Neuron (in vitro differentiated cells): Measurements from ENCODE around the gene C12orf60.

GRCh38 chr12:12201187-12202093, 65.4 kb downstream of the LRP6 start:
- PRO-cap, result no peak

GRCh38 chr12:12357866-12358546, 1.1 kb downstream of the BORCS5 start:
- PRO-cap, result bidirectional peak, plus-strand start at chr12:12358041, minus-strand start at chr12:12358066; bidirectional peak, plus-strand start at chr12:12358192, minus-strand start at chr12:12358232

DNA sequence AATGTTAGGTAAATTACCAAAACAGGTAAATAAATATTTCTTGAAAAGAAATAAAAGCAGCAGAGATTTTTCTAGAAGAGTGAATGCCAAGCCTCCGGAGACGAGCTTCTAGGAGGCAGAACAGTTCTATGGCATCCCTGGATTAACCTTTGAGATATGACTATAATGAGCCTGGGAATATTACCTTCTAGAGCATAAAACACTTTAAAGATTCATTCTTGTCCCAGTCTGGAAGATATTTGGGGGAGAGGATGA, 1.9 kb downstream of the BORCS5 start:
- PRO-cap, result no peak

GRCh38 chr12:12399816-12400193, 42.9 kb downstream of the BORCS5 start:
- PRO-cap, result no peak

DNA sequence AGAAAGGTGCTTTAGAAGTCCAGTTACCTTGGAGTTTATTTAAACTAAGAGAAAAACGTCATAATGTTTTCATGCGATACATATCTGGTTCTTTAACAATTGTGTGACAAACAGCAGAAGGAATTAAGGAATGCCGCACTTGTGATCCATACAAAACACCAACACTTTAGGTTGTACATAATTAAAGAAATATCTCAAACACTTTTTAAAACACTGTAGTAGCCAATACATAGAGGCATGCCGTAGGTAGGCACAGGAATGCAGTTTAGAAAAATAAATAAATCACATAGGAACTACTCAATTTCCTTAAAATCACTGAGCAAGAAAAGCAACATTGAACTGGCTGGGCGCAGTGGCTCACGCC, 94.4 kb downstream of the BORCS5 start:
- PRO-cap, result no peak

DNA sequence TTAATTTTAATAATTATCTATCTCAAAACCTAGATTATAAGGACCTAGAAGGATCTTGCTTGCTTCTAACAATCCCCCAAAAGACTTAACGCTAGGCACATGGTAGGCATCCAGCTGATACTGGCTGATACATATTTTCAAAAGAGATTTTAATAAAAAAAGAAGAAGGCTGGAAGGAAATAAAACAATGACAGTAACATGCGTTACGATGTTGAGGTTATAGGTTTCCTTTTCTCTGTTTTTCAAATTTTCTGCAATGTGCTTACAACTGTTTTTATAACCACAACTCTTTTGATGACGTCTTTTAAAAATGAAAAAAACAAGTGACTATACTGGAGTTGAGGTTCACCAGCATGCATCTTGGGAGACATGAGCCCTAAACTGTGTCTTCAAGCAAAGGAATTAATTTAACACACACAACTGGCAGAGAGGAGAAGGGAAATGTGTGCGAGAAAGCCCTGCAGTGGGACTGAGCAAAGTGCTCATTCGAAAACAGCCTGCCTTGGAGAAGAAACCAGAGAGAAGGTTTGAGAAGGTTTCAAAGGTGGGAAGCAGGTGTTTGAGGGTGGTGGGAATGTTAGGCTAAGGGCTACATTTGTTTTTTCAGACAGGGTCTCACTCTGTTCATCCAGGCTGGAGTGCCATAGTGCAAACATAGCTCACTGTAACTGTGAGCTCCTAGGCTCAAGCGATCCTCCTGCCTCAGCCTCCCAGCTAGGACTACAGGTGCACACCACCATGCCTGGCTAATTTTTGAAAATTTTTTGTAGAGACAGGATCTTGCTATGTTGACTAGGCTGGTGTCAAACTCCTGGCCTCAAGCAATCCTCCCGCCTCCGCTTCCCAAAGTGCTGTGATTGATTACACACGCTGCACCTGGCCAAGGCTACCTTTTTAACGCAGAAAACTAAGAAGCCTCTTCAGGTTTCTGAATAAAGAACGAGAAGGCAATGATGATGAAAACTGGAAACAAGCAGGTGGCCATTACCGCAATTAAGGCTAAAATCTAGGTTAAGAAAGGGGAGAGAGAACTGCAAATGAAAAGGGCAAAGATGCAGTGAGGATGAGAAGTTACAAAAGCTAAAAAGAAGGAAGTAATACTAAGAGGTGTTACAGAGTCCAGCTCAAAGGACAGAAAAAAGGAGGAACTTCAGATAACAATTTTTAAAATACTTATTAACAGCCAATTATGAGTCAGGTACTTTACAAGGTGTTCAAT, 80.1 kb downstream of the DUSP16 start:
- PRO-cap, result no peak

GRCh38 chr12:12483391-12483987, 79.2 kb downstream of the DUSP16 start:
- PRO-cap, result no peak

DNA sequence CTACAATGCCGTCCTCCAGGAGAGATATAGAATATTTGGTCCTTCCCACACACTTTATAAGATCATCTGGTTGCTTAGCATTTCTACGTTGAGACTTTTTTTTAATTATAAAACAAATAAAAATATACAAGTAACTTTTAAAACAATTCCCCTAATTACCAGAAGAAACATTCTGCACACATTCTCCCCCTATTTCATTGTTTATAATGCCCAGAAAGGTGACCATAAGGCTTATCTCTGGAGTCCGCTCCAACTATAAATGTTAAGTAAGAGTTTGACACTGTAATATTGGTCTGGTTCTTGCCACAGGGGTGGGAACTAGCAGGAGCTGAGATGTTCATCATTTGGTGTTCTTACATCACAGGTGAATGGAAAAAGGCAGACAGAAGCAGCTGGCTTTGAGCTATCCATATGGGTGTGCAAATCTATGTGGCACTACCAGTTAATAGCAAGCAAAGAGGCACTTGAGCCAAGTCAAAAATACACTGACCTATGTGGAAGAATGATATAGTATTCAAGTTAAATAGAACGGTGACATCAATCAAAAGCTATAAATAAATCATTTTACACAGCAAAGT, 43.4 kb downstream of the DUSP16 start:
- PRO-cap, result no peak

DNA sequence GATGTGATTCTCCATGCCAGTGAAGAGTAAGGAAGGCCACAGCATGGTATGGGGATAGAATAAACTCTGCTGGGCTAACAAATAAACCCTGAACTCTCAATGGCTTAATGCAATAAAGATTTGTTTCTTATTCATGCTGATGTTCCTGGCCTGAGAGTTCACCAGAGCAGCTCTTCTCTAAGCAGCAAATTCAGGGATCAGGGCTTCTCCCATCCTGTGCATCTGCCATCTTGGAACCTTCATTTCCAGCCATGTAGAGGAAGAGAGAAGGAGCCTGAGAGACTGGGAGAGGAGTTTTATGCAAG, 20.7 kb upstream of the APOLD1 start:
- PRO-cap, result no peak

GRCh38 chr12:12791567-12792349, 6.3 kb downstream of the APOLD1 start:
- PRO-cap, result no peak

DNA sequence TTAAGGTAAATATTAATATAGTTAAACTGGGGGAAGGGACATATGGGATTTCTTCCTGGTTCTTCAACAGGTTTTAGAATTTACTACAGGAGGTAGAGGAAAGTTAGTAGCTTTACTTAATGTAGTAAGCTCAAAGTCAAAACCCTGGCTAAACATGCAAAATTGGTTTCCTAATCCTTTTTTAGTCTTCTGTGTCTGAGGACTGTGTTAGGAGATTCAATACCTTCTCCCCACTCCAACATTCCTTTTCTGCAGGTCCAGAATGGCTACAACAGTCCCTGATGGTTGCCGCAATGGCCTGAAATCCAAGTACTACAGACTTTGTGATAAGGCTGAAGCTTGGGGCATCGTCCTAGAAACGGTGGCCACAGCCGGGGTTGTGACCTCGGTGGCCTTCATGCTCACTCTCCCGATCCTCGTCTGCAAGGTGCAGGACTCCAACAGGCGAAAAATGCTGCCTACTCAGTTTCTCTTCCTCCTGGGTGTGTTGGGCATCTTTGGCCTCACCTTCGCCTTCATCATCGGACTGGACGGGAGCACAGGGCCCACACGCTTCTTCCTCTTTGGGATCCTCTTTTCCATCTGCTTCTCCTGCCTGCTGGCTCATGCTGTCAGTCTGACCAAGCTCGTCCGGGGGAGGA, 16.7 kb downstream of the GPRC5A start:
- PRO-cap, result no peak

DNA sequence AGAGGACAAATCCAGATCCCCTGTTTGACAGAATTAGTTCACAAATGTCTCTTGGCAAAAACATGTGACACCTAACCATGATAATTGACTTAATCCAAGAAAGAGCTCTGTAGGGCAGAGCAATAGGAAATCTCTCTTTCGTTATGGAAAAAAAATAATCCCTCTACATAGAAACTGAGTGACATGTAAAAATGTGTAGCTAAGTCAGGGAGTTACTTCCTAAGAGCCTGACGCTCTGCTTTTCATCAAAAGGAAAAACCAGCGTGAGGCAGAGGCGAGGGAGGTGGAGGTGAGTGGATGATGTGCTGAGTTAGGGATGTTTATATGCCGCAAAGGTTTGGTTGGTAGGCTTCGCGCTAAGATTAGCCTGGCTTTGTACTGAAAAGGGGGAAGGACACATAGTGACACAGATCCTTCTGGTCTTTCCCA, 22.6 kb downstream of the GPRC5A start:
- PRO-cap, result no peak

DNA sequence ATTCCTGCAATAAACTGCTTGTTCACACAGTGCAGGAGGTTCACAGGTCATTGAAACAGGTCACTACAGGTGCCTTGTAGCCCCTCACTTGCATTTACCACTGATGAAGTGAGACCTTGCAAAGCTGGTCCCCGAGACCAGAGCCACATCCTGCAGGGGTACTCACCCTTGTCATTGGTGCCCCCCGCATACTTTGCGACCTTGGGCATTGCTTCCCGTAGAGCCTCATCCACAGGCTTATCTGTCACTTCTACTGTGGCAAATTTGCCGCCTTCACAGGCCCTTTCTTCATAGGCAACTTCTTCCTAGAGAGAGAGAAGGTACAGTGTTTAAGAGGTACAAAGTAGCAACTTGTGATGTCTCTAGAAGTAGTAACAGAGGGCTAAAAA, 11.0 kb downstream of the HEBP1 start:
- PRO-cap, result no peak

GRCh38 chr12:13087607-13088845, 15.4 kb downstream of the GSG1 start:
- PRO-cap, result no peak

DNA sequence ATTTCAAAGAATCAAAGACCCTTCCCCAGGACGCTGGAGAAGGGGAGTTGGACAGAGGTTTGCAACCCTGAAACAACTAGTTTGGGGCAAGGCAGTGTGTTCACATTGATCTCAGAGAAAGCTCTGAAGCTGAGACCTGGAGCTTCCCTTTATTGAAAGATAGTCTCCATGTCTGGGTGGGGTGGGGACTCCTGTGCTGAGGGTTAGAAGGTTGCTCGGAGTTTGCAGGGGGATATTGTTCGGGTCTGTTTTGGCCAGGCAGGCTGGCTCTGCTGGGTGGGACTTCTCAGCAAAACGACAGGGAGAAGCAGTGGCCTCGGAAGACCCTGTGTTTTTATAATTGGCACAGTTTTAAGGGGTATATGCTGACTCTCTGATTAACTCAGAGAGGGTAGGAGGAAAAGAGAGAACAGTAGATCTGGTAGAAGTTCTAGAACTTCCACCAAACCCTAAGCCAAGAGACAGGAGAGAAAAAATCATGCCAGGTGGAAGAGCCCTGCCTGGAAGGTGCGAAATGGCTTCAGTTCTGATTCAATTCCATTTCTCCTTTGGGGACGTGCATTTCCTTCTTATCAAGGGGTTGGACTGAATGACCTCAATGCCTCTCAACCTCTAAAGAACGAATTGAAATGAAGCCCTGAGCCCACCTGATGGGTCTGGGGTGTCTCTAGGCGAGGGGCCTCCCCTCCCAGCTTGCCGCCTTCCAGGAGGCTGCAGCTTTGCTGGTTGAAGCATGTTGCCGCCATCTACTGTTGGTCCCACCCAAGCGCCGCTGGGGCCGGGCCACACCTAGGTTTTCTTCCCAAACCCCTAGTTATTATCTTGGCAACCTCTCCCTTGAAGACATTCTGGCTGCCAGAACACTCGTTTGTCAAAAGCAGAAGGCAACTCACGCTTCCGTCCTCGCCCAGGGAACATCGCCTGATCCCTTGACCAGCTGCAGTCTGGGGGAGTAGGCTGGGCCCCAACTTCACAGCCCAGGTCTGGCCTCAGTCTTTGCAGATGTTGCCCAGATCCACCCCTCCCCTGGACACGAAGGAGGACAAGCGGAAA, 6.2 kb downstream of the EMP1 start:
- PRO-cap, result no peak

- PRO-cap, result no peak
These were observed 8.3 kb downstream of the EMP1 start for GRCh38 chr12:13204862-13205133.

GRCh38 chr12:14259988-14261118, 105.1 kb upstream of the ATF7IP start:
- PRO-cap, result unidirectional peak, plus-strand start at chr12:14260206; bidirectional peak, plus-strand start at chr12:14260734, minus-strand start at chr12:14260628

DNA sequence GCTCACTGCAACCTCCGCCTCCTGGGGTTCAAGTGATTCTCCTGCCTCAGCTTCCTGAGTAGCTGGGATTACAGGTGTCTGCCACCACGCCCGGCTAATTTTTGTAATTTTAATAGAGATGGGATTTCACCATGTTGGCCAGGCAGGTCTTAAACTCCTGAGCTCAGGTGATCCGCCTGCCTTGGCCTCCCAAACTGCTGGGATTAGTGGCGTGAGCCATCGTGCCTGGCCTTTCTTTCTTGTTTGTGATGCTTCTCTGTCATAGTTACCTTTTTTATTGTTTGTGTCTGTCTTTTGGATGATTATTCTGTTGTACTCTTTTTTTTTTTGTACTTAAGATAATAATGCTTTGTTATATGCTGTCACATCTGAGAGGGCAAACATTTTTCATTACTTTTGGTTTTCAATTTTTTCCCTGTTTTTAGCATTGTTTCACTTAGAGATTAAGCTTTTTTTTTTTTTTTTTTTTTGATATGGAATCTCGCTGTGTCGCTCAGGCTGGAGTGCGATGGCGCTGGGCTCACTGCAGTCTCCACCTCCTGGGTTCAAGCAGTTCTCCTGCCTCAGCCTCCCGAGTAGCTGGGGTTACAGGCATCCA, 35.9 kb downstream of the ATF7IP start:
- PRO-cap, result no peak

DNA sequence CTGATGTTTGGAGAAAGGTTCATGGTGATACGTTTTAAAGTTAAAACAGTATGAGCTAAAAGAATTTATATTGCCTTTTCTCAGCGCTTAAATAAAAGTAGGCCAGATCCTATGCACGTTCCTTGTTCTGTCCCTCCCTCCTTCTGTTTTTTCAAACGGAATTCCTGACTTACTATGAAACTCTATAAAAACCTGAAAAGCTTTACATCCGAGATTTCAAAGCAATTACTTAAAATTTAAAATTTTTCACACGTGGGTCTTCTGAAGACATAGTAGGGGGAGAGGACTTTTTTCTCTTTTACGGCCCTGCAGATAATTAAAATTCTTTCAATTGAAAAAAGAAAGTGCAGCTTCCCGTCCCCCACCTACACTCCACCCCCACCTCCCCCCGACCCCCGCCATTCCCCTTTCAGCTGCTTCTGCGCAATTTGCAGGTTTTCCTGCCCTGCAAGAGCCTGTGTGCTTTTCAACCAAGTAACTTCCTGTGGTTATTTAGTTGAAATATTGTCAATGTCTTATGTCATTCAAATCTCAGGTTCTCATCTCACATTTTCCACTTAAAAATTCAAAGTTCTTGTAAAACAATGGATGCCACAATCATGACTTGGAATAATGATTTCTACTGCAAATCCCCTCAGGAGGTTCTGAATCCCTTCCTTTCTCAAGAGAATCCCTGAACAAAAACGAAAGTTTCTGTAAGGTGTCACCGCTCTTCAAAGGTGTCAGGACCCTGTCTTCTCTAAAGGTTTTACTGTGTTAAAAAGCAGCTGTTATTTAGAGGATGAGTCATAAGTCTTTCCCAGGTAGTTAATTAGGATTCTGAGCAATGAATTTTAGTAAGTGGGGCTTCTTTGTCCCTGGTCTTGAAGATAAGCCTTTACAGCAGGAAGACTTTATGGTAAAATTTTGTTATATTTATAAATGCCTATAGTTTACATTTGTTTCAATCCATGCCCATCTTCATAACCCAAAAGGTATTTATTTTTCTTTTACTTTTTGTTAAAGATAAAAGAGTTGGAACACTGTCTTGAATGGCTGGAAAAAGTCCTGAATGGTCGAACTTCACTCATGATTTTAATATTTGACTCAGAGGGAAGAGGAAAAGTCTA, 735 bp upstream of the H4C16 start:
- PRO-cap, result no peak

DNA sequence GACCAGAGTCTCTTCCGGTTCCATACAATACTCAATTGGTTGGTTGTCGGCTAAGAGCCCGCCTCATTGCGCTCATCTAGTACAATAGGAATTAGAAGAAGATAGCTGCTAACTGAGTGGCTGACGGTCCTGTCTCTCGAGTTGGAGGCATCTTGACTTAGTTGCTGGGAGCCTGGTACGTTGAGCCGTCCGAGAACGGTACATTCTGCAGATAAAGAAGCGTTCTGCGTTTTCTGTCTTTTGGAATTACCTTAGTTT, at the start of gene C12orf60:
C12orf60 (plus strand) TSS at position 94 of the 258 bp plus-strand sequence.
- PRO-cap, result bidirectional peak, plus-strand start at position 160 of the sequence, minus-strand start outside the sequence